BJ (cell line): ENCODE measurements around a stretch of chr3.

- CAGE, long polyA plus RNA = no peak
- RRBS = 93% methylated on average over 2 of the region's 14 CpGs
Measured at GRCh38 chr3:195069385-195069827, 201.6 kb downstream of the XXYLT1 start.

DNA sequence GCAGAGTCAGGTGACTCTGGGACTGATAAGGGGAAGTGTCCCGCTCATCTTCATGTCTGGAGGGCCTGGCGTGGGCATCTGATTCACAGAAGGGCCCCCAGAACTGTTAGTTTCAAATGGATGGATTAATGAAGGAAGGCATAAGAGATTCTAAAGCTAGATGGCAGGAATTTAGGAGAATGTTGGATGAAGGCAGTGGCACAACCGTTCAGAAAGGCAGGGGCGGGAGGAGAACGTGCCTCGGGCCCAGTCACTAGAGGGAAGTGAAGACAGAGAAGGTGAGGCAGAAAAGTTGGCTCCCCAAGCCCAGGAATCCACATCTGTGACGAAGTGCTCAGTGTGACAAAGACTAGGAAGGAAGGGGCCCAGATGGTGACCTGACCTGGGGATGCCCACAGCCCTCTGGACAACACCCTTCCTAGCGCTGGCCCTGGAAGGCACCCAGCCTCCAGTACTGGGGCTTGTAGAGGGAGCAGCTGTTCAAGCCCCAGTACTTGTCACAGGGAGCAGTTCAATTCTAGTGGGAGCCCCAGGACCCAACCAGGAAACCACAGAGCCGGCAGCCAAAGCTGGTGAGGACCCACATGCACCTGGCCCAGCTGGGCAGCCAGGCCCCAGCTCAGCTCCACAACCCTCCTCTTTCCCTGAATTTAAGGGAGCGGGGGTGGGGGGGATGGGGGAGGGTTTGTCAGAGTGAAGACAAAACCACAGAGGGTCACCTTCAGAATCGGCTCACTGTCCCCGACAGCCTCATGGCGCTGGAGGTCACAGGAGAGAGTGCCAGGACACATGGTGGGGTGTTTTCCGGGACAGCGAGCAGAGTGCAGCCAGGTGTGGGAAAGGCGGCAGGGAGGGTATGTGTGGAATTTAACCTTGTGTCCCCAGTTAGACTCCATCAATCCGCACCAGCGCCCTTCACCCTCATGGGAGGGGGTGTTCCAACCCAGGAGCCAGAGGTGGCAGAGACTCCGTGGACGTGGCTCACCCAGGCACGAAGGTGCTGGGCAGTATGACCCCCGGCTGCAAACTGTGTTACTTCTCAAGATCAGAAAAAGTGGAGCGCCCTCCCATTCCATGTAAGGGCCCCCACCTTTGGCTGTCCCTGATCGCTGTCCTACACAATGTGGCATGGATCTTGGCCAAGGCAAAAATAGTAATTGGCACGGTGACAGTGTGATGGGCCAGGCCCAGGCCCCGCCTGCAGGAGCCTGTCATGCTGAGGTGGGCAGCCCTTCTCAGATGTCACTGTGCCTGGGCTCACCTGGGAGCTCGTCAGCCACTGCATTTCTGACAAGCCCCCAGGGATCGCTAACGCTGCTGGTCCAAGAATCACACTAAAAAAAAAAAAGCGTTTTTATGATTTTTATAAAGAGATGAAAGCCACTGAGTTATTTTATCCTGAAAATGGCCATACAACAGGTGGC, 190.6 kb downstream of the XXYLT1 start:
- CAGE, long polyA plus RNA = no peak
- RRBS = no CpG with 5 or more reads among the region's 30 CpGs

- CAGE, long polyA plus RNA = no peak
- RRBS = no CpG with 5 or more reads among the region's 12 CpGs
Measured at GRCh38 chr3:195095043-195095478, 175.9 kb downstream of the XXYLT1 start.

DNA sequence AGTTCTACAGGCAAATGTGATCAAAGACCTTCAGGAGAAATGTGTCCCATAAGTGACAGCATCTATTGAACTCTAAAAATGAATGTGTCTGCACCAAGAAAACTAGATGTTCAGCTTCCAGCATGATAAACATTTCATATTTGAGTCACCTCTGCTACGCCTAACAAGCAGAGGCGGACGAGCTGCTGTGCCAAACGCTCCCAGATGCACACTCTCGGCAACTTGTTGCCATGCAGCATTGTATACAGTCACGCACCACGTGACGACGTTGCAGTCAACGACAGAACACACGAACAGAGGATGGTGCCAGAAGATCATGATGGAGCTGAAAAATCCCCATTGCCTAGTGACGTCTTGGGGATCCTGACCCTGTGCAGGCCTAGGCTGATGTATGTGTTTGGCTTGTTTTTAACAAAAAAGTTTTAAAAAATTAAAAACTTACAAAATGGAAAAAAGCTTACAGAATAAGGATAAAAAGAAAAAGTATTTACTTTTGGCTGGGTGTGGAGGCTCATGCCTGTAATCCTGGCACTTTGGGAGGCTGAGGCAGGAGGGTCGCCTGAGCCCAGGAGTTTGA, 137.4 kb downstream of the XXYLT1 start:
- CAGE, long polyA plus RNA = no peak
- RRBS = no CpG with 5 or more reads among the region's 13 CpGs

DNA sequence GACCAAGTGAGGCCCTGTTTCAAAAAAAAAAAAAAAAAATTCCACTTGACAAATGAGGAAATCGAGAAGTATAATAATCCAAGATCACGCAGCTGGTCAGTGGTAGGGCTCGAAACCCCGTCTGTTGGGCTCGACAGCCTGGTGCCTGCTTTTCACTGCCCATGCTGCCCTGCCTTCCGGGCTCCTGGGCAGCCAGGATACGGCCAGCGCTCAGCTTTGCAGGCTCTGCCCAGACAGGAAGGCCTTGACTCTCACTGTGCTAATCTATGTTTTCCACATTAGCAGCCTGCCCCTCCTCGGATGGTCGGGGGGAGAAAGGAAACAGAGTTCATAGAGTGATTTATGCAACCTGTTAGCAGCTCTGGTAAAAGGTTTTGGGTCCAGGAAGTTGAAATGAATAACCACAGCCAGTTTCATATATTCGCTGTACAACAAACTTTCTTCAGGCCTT, 108.9 kb downstream of the XXYLT1 start:
- CAGE, long polyA plus RNA = no peak
- RRBS = no CpG with 5 or more reads among the region's 11 CpGs

DNA sequence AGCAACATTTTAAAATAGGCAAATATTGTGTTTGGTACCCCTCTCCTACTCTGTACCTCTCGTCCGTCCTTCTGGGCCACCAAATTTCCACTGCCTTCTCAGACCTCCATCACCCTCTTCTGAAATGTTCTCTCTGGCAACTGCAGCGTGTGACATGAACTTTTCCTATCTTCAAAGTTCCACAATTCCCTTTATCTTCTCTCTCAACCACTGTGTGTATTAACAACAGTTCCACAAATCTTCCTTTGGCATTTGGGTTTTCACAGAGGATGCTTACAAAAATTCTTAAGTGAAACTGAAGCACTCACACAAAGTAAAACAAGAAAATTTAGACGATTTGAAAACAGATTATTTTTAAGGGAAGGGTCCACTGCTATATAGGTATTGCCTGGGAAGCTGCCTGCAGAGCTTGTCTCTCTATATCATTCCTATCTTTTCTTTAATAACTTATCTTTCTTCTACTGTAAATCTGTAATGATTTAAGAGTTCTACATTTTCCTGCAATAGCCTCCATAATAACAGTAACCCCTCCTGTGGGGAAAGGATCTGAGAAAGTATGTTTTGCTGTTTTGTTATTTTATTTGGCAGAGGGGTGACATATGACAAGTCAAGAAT, 15.6 kb upstream of the XXYLT1 start:
- CAGE, long polyA plus RNA = no peak
- RRBS = no CpG with 5 or more reads among the region's 4 CpGs

GRCh38 chr3:195418056-195418870, 24.6 kb downstream of the ACAP2 start:
- CAGE, long polyA plus RNA = no peak
- RRBS = no CpG with 5 or more reads among the region's 11 CpGs

- CAGE, long polyA plus RNA = no peak
- RRBS = no CpG with 5 or more reads among the region's 2 CpGs
Measured at GRCh38 chr3:195441234-195441431, 1.7 kb downstream of the ACAP2 start.

GRCh38 chr3:195446136-195446774, 3.4 kb upstream of the ACAP2 start:
- CAGE, long polyA plus RNA = no peak
- RRBS = no CpG with 5 or more reads among the region's 4 CpGs

DNA sequence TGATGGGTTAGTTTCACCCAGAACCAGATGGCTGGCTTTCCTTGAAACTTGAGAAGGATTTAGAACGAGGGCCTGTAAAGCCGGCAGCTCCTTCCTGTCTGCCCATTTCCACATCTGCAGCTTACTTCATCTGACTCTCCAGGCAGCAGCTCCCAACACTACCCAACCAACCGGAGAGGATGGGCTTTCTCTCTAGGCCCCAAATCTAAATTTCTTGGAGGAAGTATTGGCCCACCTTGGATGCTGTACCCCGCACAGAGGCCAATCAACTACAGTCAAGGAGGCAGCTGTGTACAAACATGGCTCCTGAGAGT, 7.8 kb upstream of the ACAP2 start:
- CAGE, long polyA plus RNA = no peak
- RRBS = 7% methylated on average over 2 of the region's 4 CpGs

DNA sequence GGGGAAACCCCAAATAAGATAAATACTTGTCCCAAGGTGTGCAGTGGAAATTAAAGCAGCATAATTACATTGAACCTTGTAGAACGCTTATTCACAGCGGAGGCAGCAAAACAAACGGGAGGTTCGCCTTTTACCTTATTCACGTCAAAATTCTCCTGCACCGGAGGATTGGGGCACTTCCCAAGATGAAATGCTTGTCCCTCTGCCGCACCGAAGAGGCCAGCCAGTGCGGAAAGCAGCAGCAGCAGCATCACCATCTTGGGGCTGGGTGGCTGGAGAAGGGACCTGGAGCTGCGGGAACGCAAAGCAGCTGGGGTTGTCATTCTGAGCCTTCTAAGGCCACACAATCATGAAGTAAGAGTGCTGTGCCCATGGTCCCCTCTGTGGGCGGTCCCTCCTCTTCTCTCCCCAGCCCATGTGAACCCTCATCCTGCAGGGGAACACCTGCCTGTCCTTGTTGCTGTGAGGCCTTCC, 4.5 kb downstream of the APOD start:
- CAGE, long polyA plus RNA = no peak
- RRBS = no CpG with 5 or more reads among the region's 12 CpGs

DNA sequence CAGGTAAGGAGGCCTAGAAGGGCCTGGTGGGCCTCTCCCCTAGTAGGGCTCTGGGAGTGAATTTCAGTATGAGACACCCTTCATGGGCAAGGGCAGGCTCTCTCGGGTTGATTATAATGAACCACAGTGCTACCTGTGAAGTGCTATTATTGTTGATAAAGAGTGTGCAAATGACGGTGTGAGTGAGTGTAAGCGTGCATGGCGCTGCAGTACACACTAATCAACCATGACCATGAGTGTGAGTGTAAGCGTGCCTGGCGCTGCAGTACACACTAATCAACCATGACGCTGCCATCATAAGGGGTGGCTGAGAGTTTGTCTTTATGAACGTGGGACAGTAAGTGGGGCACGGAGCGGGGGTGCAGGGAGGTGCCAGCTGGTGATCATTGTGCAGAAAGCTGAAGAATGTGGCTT, 31.3 kb upstream of the APOD start:
- CAGE, long polyA plus RNA = no peak
- RRBS = no CpG with 5 or more reads among the region's 10 CpGs

GRCh38 chr3:195715820-195716410, 4.9 kb upstream of the MUC20 start:
- CAGE, long polyA plus RNA = no peak
- RRBS = no CpG with 5 or more reads among the region's 10 CpGs

- CAGE, long polyA plus RNA = no peak
- RRBS = 31% methylated on average over 7 of the region's 36 CpGs
Measured at GRCh38 chr3:195801636-195802723, 9.7 kb downstream of the MUC4 start.

DNA sequence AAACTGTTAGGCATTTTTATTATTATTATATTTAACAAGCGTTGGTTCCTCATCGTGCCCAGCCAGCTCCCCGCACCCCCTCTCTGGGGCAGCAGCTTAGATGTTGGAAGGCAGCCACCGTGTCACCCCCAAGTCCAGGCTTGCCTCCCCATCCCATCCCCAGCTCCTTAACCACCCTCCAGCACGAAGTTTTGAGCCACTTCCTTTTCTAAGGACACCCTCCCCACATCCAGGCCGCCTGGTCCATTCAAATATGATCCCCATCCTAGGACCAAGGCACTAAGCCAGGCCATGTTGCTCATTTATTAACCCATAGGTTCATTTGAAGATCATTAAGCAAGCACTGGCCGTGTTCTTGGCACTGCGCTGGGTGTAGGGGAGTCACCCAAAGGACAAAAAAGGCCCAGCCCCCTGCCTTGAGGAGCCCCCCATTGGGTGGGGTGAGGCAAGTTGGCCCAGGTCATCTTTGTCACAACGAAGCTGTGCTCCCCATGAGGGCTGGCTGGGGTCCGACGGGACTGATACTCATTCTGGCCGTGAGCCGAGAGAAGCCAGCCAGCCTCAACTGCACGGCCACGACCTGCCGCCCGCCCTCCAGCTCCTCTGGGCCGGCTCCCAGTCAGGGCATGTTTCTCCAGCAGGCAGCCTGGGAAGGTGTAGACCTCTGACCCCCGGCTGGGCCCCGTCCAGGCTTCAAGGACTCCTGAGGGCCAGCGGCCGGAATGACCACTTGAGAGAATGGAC, 17.9 kb upstream of the MUC4 start:
- CAGE, long polyA plus RNA = no peak
- RRBS = 44% methylated on average over 5 of the region's 22 CpGs

- CAGE, long polyA plus RNA = no peak
- RRBS = no CpG with 5 or more reads among the region's 11 CpGs
Measured at GRCh38 chr3:195835165-195835549, 23.4 kb upstream of the MUC4 start.

DNA sequence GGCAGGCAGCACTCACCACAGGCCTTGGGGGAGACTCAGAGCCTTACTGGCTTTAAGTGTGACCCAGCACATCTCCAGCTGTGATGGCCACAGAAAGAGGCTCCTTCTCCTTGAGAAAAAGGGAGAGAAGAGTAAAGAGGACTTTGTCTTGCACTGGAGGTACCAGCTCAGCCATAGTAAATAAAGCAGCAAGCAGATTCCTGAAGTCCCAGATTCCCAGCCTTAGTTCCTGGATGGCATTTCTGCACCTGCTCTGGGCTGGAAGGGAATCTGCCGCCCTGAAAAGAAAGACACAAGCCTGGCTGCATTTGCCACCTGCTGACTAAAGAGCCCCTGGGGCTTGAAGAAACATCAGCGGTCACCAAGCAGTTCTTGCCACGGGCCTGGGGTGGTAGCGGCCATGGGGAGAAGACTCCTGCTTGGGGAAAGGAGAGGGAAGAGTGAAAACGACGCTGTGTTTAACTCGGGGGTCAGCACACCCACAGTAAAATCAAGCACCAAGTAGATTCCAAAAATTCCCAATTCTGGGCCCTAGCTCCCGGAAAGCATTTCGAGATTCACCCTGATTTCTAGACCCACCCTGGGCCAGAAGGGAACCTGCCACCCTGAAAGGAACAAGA, 24.2 kb upstream of the TNK2 start:
- CAGE, long polyA plus RNA = no peak
- RRBS = no CpG with 5 or more reads among the region's 9 CpGs

DNA sequence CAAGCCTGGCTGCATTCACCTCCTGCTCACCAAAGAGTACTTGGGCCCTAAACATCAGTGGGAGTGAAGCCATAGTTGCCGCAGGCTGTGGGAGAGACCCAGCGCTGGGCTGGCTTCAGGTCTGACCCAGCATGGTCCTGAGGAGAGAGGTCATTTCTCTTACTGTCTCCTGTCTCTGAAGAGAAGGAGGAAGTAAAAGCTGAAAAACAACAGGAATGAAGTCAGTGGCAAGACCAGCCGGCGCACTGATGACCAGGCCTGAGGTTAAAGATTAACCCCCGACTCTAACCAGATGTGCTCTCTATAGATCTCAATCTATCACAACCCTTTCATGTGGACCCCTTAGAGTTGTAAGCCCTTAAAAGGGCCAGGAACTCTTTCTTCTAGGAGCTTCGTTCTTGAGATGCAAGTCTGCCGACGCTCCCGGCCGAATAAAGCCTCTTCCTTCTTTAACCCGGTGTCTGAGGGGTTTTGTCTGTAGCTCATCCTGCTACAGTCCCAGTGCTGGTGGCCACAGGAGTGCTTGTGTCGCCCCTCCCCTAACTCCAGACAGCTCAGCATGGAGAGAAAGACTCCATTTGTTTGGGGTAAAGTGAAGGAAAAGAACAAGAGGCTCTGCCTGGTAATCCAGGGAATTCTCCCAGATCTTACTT, 24.8 kb upstream of the TNK2 start:
- CAGE, long polyA plus RNA = no peak
- RRBS = no CpG with 5 or more reads among the region's 12 CpGs

GRCh38 chr3:195989502-195989990, 81.2 kb upstream of the TNK2 start:
- CAGE, long polyA plus RNA = no peak
- RRBS = no CpG with 5 or more reads among the region's 46 CpGs

GRCh38 chr3:195990097-195990487, 81.7 kb upstream of the TNK2 start:
- CAGE, long polyA plus RNA = no peak
- RRBS = no CpG with 5 or more reads among the region's 60 CpGs